Measurements from ENCODE around the genes UCK1 and PRRT1B.

GRCh38 chr9:130897922-130898284, 1.3 kb upstream of the QRFP start:
- PRO-cap = no peak

- PRO-cap = no peak
Measured at GRCh38 chr9:131144069-131145215, 19.1 kb downstream of the NUP214 start.

- PRO-cap = no peak
Measured at GRCh38 chr9:131189763-131190366, 64.5 kb downstream of the NUP214 start.

GRCh38 chr9:131436208-131437395, 42.7 kb downstream of the PRRC2B start:
- PRO-cap = no peak

GRCh38 chr9:131446885-131447527, 53.1 kb downstream of the PRRC2B start:
- PRO-cap = no peak

- PRO-cap = no peak
Measured at GRCh38 chr9:131459036-131459352, 43.7 kb upstream of the POMT1 start.

- PRO-cap = no peak
Measured at GRCh38 chr9:131478870-131479949, 23.5 kb upstream of the POMT1 start.

GRCh38 chr9:131499685-131500342, 2.9 kb upstream of the POMT1 start:
- PRO-cap = no peak

GRCh38 chr9:131530899-131531858, at the start of gene UCK1:
TSS of gene UCK1 (minus strand) at chr9:131531263.
- PRO-cap = bidirectional peak, plus-strand start at chr9:131531396, minus-strand start at chr9:131531237

DNA sequence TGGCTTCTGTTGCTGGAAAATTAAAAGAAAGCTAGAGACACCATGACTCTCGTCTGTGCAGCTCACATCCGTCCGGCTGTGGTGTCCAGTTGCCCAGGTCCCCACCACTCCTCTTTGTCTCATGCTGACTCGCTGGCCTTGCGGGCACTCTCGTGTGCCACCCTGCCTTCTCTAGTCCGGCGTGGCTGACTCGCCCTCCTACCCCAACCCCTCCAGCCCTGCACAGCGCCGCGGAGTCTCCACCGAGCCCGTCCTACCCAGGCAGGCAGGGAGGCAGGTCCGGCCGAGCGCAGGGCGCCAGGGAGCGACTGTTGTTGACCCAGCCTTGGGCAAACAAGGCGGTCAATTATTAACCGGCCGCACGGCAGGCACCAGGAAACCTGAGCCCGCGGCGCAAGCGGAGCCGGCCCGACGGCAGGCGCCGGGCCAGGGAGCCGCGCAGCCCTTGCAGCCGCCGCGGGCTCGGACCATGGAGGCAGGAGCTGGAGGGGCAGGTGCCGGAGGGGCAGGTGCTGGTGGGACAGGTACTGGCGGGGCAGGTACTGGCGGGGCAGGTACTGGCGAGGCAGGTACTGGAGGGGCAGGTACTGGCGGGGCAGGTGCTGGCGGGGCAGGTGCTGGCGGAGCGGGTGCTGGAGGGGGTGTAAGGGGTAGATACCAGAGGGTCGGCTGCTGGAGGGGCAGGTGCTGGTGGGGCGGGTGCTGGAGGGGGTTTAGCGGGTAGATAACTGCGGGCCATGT, at the start of gene PRRT1B:
Gene PRRT1B (plus strand): TSS at position 377 of the 741 bp plus-strand sequence.
- PRO-cap = no peak

DNA sequence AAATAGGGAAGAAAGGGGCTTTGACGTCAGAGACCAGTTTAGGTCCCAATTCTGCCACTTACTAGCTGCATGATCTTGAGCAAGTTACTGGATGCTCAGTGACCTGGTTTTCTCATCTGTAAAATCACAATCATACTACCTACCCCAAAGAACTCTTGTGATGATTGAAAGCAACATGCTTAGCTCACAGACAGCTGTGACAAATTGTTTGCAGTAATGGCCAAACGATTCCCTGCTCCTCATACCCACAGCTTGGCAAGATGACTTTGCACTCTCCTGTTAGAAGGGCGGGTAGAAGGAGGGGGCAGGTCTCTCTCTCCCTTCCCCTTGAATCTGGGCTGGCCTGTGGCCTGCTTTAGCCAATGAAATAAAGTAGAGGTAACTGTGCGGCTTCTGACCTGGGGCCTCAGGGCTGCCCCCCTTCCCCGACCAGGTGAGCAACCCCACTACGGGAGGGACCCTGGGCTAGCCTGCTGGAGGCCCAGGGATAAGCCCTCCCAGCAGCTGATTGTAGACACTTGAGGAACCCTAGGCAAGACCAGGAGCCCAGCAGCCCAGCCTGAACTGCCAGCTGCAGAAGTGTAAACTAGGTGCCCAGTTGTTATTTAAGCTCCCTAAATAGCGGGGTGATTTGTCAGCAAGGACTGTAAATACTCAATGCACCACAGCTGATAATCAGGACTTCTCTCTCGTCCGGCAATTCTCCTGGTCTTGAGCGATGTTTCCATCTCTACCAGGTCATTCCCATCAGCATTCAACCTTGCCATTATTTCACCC, 41.4 kb downstream of the RAPGEF1 start:
- PRO-cap = no peak

DNA sequence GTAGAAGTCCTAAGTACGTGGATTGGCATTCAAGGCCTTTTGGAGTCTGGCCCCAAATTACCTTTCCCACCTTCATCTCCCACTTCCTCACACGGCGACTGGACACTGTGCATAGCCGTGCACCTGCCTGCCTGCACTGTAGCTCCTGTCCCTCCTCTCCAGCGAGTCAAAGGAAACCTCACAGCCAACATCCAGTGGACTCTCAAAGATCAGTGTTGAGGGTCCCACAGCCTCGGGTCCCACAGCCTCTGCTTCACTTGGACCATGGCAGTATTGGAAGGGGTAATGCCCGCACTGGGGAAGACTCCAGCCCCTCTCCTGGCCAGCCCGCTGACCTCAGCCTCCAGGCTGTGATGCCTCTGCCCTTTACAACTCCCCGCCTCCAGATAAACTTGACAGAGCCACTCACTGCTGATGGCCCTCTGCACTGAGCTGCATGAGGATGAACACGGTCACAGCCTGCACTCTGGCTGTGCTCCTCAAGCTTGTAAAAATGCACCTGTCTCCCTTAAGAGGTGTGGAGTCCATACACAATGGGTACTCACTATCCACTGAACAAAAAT, 23.0 kb downstream of the RAPGEF1 start:
- PRO-cap = no peak

GRCh38 chr9:131874944-131875351, 135.1 kb upstream of the RAPGEF1 start:
- PRO-cap = no peak

GRCh38 chr9:132240717-132241824, 79.2 kb downstream of the NTNG2 start:
- PRO-cap = bidirectional peak, plus-strand start at chr9:132241283, minus-strand start at chr9:132241008

DNA sequence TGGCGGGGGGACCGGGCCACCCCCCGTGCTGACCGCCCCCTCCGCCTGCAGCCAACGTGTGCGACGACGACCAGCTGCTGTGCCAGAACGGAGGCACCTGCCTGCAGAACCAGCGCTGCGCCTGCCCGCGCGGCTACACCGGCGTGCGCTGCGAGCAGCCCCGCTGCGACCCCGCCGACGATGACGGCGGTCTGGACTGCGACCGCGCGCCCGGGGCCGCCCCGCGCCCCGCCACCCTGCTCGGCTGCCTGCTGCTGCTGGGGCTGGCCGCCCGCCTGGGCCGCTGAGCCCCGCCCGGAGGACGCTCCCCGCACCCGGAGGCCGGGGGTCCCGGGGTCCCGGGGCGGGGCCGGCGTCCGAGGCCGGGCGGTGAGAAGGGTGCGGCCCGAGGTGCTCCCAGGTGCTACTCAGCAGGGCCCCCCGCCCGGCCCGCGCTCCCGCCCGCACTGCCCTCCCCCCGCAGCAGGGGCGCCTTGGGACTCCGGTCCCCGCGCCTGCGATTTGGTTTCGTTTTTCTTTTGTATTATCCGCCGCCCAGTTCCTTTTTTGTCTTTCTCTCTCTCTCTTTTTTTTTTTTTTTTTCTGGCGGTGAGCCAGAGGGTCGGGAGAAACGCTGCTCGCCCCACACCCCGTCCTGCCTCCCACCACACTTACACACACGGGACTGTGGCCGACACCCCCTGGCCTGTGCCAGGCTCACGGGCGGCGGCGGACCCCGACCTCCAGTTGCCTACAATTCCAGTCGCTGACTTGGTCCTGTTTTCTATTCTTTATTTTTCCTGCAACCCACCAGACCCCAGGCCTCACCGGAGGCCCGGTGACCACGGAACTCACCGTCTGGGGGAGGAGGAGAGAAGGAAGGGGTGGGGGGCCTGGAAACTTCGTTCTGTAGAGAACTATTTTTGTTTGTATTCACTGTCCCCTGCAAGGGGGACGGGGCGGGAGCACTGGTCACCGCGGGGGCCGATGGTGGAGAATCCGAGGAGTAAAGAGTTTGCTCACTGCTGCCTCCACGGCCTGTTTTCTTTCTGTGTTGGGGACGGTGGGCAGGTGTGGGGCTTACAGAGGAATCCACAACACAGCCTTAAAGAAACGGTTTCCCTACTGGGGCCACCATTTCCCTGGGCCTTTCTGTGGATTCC, 80.3 kb downstream of the NTNG2 start:
- PRO-cap = no peak

- PRO-cap = no peak
Measured at GRCh38 chr9:132282647-132283180, 72.1 kb downstream of the SETX start.

GRCh38 chr9:132288084-132288938, 66.5 kb downstream of the SETX start:
- PRO-cap = no peak

GRCh38 chr9:132486972-132487384, 77.0 kb downstream of the CFAP77 start:
- PRO-cap = no peak

DNA sequence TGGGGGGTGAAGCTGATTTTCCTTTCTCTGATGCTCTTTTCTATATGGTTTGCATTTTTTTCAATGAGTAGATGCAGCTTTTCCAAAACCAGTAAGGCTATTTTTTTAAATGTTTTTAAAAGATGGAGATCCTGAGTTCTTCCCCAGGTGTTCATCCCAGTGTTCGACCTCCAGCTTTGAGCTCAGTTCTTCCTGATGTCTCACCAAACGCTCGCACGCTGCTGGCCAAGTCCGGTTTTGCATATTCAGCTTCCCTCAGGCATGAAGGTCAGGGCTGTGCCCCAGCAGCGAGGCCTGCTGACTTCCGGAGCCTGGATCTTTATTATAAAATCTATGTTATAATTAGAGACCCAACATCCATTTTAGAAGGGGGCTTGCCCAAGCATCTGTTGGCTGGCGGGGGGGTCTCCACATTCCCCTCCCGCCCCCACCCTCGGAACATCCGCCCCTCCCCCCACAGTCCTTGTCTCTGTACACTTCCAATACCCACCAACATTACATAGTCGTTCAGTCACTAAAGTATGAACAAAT, 34.1 kb upstream of the BARHL1 start:
- PRO-cap = no peak

GRCh38 chr9:132590418-132591111, 8.2 kb downstream of the BARHL1 start:
- PRO-cap = no peak